Lung (tissue), 4 donors: ENCODE data around the genes S100A8 and RAB13.

DNA sequence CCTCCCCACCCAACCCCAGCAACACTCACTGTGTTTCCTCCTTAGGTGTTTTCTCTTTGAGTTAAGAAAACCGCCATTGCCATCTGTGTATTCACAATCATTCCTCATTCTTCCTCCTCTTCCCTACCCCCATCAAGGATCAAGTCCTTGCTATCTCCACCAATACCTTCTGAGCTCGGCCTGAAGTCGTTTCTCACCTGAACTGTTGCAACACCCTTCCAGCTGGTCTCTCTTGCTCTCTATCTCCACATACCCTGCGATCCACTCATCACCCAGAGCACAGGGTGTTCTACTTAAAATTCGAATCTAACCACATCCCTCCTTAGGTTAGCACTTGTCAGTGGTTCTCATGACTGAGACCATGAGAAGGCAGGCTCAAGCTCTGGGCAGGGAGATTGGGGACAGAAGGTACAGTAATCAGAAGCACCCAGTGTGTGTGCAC lies 4.5 kb downstream of the IVL start:
- PRO-cap: no peak
- RAMPAGE, long total RNA: no peak
- RRBS: no CpG with 5 or more reads among the region's 5 CpGs

DNA sequence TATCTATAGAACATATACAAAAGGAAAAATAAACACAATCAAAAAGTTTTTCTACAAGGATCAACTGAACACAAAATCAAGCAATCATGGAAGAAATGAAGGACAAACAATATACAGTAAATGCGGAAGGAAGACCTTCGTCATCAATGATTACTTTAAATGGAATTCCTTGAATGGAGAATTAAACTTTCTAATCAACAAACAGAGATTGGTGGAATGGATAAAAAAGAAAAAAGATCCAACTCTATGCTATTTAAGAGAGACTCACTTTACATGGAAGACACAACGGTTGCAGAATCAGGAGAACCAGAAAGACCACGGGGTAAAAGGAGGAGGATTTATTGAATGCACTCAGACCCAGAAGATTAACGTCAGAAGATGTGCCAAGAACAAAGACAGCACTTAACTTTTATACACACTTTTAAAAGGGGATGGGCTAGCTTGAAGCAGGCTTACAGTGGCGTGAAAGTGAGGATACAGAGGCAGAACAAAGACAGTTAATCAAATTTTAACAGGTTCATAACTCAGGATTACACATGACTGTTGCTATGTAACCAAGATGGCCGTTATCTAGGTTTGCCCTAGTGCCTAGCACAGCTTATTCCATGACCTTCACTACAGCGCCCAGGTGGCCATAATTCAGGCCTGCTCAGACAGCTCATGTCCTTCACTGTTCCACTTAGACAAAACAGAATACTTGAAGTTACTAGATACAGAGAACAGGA lies 5.9 kb upstream of the SPRR2F start:
- PRO-cap: no peak
- RAMPAGE, long total RNA: no peak
- RRBS: no CpG with 5 or more reads among the region's 8 CpGs

- PRO-cap: no peak
- RAMPAGE, long total RNA: no peak
- RRBS: no CpG with 5 or more reads among the region's 16 CpGs
Observed at GRCh38 chr1:153390351-153391424, at the start of gene S100A8. TSS of gene S100A8 (minus strand) at chr1:153391073.

DNA sequence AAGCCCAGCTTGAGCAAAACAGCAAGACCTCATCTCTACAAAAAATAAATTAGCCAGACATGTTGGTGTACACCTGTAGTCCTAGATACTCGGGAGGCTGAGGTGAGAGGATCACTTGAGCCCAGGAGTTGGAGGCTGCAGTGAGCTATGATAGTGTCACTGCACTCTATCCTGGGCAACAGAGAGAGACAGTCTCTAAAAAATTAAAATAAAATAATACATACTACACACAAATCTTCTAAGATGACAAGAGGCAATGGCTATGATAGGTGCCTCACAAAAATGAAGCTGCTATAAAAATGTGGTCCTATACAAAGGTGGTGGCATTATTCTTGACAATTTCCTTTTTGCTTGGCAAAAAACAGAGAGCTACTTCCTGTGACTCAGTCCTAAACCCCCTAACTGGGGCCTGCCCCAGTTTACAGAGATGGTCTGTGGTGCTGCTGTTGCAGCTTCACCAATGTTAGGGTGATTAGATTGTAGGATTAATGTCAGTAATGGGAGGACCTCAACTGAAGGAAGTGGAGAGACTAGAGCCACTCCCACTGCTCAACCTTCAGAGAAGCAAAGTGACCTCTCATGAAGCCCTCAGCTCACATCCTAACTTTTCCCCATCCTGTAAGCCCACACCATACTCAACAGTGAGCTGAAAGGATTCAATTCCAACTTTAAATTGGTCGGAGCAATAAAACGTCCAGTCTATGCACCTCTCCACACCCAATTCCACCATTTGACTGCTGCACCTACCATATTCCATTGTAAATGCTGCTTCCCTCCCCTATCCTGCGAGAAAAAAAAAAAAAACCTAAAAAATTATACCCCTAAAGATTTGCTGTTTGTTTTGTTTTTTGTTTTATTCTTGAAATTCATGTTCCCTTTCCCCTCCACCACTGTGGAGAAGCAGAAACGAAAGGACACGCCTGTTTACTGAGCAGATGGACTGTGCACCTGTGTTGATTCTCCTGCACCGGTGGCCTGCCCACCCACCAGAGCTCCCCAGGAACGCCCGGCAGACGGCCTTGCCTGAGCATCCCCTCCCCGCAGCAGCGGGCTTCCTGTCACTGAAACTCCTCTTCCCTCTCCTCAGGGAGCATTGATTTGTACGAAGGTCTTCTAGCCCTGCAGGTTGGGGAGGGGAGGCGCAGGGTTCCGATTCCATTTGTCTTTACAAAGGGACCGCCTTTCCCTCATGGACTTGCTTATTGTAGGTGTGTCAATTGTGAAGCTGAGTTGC lies 3.5 kb downstream of the S100A6 start:
- PRO-cap: no peak
- RAMPAGE, long total RNA: no peak
- RRBS: 25% methylated on average over 2 of the region's 16 CpGs

- PRO-cap: no peak
- RAMPAGE, long total RNA: no peak
- RRBS: 17% methylated on average over 4 of the region's 13 CpGs
Observed at GRCh38 chr1:153533620-153534220, 2.1 kb downstream of the S100A6 start.

- PRO-cap: bidirectional peak, plus-strand start at chr1:153535489, minus-strand start at chr1:153535255
- RAMPAGE, long total RNA: no peak
- RRBS: no CpG with 5 or more reads among the region's 10 CpGs
Observed at GRCh38 chr1:153535114-153535907, 480 bp downstream of the S100A6 start.

- PRO-cap: no peak
- RAMPAGE, long total RNA: no peak
- RRBS: no CpG with 5 or more reads among the region's 2 CpGs
Observed at GRCh38 chr1:153561249-153561850, 4.3 kb downstream of the S100A2 start.

- PRO-cap: no peak
- RAMPAGE, long total RNA: no peak
- RRBS: no CpG with 5 or more reads among the region's 6 CpGs
Observed at GRCh38 chr1:153614022-153615140, 1.4 kb upstream of the S100A16 start.

DNA sequence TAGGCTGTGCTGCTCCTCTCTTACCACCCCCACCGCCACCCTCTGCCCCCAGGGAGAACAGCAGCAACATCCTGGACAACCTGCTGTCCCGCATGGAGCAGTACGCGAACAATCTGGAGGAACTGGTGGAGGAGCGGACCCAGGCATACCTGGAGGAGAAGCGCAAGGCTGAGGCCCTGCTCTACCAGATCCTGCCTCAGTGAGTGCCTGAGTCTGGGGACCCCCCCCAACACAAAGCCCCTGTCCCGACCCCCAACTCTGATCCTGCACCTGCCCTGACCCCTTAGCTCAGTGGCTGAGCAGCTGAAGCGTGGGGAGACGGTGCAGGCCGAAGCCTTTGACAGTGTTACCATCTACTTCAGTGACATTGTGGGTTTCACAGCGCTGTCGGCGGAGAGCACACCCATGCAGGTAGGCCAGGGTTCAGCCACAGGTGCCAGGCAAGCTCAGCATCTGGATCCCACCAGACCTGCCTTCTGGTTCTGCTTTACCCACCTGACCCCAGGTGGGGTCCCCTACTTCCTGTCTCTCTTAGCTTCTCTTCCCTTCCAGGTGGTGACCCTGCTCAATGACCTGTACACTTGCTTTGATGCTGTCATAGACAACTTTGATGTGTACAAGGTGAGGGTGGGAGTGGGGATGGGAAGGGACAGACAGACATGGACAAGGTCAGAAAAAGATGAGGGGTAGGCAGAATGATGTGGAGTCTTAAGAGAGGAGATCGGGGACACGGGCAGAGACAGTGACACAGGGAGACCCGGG lies 10.6 kb downstream of the NPR1 start:
- PRO-cap: no peak
- RAMPAGE, long total RNA: no peak
- RRBS: 94% methylated on average over 1 of the region's 16 CpGs

DNA sequence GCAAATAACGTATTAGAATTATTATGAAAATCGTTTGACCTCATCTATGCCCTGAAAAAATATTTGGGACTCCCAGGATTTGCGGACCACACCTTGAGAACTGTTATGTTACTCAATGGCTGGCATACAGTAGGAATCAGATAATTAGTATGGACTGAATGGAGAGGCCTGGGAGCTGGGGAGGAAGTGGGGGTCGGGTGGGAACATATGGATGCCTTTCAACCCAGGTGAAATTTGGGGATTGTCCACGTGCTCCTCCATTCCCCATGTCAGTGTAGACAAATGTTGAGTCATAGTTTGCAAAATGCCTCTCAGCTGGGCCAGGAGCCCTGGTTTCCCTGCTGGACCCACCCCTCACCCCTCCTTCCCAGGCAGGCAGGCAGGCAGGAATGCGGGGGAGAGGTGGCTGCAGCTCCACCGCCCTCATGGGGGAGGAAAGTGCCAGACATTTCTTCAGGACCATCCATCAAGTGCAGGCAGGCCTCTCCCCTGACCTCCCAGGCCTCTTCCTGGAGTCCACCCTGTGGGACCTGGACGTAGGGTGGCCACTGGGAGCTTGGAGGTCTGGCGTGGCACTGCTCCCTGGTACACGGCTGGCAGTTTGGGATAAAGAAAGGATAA lies 18.6 kb downstream of the NPR1 start:
- PRO-cap: no peak
- RAMPAGE, long total RNA: no peak
- RRBS: no CpG with 5 or more reads among the region's 10 CpGs

DNA sequence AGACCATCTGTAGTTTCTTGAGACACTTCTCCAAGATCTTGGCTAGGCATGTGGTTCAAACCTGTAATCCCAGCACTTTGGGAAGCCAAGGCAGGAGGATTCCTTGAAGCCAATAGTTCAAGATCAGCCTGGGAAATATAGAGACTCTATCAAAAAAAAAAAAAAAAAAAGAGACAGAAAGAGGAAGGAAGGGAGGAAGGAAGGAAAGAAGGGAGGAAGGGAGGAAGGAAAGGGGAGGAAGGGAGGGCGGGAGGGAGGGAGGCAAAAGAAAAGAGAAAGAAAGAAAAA lies 20.4 kb upstream of the INTS3 start:
- PRO-cap: no peak
- RAMPAGE, long total RNA: no peak
- RRBS: no CpG with 5 or more reads among the region's 1 CpG

DNA sequence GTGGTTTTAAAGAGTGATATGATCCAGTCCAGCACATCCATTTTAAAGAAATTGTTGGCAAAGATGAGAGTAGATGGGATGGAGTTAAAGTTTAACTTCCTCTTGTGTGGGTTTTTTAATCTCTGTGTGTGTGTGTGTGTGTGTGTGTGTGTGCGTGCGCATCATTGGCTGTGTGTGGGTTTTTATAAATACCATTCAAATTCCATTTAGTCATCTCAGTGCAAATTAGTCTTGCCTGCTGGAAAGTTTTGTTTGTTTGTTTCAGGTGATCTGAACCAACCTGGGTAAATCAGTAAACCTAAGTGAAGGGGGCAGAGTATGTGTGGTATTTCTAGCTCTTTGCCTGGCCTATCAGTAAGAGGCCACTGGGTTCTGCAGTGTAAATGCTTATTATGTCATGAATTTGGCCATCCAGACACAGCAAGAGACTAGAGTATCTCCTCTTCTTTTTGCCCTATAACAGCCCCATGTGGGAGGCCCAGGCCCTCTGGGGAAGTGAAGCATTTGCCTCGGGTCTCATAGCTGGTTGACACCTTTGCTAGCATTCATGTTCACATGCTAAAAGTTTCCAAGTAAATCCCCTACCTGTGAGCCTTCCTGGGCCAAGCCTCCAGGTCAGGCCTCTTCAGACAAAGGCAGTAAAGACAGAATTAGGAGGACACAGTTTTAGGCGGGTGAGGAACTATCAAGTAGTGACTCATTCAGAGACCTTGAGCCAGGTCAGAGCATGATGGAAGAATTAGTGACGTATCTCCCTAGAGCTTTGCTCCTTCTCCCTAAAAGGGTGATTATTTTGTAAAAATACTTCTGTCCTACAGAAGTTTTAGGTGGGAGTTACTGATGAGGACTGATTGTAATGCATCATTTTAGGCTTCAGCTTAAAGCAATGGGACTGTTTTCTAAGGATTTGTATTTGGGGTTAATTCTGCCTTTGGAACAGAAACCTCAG lies 14.8 kb downstream of the INTS3 start:
- PRO-cap: no peak
- RAMPAGE, long total RNA: no peak
- RRBS: no CpG with 5 or more reads among the region's 5 CpGs

DNA sequence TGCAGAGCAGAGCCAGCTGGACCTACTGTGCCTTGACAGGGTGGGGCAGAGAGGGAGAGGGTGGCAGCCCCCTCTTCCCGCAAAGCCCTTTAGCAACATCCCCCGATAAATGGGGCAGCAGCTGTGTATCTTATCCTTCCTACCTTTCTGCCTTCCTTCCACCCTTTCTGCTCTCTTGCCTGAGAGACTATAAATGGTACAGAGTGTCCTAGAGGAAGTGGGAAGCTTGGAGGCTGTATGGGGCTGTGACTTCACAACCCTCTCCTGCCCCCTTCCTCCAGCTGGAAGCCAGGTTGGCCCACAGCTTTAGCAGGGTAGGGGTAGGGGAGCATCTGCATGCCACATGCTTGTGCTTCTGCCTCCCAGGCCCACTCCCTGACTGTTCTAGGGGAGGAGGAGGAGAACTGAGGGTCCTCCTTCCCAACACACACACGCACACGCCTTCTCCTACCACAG lies 4.0 kb upstream of the SLC27A3 start:
- PRO-cap: no peak
- RAMPAGE, long total RNA: no peak
- RRBS: no CpG with 5 or more reads among the region's 4 CpGs

GRCh38 chr1:153790948-153791651 lies 15.9 kb downstream of the SLC27A3 start:
- PRO-cap: no peak
- RAMPAGE, long total RNA: no peak
- RRBS: no CpG with 5 or more reads among the region's 9 CpGs

- PRO-cap: no peak
- RAMPAGE, long total RNA: no peak
- RRBS: no CpG with 5 or more reads among the region's 6 CpGs
Observed at GRCh38 chr1:153803326-153804420, 28.5 kb downstream of the SLC27A3 start.

DNA sequence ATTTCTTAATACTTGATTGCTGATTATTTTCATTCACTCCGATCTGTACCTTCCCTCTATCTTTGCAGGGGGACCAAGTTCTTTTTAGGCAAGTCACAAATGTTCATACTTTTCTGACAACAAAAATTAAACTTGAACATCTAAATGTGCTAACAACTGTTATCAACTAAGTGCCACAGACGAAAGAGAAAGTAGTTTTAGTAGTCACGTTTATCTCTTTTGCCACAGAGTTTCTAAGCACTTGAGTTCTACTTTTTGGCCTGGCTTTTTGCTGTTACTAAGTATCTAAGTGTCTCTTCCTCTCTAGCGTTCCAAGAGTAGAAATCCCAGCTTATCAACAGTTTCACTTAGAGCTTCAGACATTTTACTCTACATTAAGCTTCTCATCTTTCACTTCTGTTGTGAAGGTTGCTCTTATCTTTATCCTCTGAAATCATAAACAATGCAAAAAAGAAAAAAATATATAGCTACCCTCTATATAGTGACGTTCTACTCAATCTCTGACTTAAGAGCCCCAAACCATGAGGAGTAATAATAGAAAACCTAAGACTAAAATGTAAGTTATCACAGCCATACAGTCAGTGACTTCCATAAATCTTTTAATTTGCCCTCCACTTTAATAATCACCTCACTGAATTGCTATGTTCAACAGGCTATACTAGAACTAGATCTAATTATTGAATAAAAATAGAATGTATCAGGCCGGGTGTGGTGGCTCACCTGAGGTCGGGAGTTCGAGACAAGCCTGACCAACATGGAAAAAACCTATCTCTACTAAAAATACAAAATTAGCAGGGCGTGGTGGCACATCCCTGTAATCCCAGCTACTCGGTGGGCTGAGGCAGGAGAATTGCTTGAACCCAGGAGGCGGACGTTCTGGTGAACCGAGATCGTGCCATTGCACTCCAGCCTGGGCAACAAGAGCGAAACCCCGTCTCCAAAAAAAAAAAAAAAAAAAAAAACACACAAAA lies 34.0 kb downstream of the GATAD2B start:
- PRO-cap: no peak
- RAMPAGE, long total RNA: no peak
- RRBS: no CpG with 5 or more reads among the region's 16 CpGs

DNA sequence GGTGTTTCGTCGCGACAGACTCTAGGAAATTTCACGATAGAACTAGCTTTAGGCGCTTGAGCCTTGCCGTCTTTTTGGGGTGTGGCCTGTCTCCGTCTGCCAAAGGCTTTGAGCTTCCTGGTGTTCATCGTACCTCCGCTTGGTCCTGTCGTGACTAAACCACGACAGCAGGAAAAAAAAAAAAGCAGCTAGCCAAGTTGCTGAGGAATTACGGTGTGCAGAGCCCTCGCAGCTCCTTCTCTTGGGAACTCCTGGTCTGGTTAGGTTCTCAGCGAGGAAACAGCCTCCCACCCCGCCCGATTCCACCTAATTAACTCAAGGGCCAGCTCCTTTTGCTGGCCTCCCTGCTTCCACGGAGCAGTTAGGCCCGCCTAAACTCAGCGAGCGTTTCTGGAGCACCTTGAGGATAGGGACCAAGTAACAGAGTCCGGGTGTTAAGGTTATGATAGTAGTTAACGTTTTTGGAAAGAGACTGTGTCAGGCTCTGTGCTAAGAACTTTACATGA lies 713 bp upstream of the GATAD2B start:
- PRO-cap: no peak
- RAMPAGE, long total RNA: no peak
- RRBS: no CpG with 5 or more reads among the region's 22 CpGs

GRCh38 chr1:153974373-153975209 lies 2.9 kb downstream of the JTB start:
- PRO-cap: no peak
- RAMPAGE, long total RNA: no peak
- RRBS: no CpG with 5 or more reads among the region's 12 CpGs

- PRO-cap: bidirectional peak, plus-strand start at chr1:153986456, minus-strand start at chr1:153986338
- RAMPAGE, long total RNA: start-site peak on the minus strand at chr1:153986235-153986360, 651 and 191 reads in 2 replicates
- RRBS: 4% methylated on average over 8 of the region's 31 CpGs
Observed at GRCh38 chr1:153985894-153986643, at the start of gene RAB13. TSS of gene RAB13 (minus strand) at chr1:153986339.

DNA sequence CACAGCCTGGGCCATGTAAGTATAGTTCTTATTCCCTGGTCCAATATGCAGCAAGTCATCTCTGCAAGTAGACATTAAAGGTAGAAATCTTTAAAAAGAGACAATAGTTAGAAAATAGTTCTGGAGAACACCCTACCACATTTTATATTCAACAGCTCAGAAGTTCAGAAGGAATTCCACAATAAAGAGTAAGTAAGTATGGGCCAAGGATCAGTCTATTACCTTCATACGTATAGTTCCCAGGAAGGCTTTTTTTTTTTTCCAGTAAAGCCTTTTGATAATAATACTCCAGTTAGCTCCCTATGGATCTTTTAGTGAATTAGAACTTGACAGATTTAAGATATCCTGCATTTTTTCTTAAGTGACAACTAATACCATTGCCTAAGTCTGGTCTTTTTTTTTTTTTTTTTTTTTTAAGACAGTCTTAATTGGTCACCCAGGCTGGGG lies 31.7 kb downstream of the RPS27 start:
- PRO-cap: no peak
- RAMPAGE, long total RNA: no peak
- RRBS: no CpG with 5 or more reads among the region's 1 CpG